Zone of skin (tissue), 1 donor: ENCODE results near the gene RTN4RL1.

- RRBS = no CpG with 5 or more reads among the region's 16 CpGs
Observed at GRCh38 chr17:1762441-1762919, 620 bp downstream of the SERPINF1 start.

DNA sequence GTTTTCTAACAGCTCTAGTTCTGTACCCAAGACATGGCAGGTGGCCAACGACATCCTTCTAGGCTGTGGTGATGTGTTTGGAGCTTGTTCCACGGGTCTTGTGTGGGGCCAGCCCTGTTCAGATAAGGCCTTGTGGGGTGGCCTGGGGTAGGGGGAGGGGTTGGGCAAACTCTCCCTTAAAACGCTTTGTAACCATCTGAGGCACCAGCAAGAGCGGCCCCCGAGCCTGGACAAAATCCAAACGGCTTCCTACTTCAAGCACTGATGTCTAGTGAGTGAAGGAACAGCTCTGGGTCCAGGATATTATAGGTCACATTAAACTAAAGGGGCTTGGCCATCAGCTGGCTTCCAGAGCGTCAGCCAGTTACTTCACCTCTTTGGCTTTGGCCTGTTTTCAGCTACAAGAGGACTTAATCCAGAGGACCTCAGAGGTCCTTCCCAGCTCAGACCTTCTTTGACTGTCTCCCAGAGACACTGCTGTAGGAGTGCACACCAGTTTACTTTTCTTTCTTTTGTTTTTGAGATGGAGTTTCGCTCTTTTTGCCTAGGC lies 11.9 kb downstream of the SERPINF1 start:
- RRBS = no CpG with 5 or more reads among the region's 8 CpGs

GRCh38 chr17:1786885-1787547 lies 25.2 kb downstream of the SERPINF1 start:
- RRBS = no CpG with 5 or more reads among the region's 16 CpGs

- RRBS = no CpG with 5 or more reads among the region's 14 CpGs
Observed at GRCh38 chr17:1843764-1844382, 14.1 kb downstream of the RPA1 start.

GRCh38 chr17:1860884-1861342 lies 31.1 kb downstream of the RPA1 start:
- RRBS = no CpG with 5 or more reads among the region's 11 CpGs

DNA sequence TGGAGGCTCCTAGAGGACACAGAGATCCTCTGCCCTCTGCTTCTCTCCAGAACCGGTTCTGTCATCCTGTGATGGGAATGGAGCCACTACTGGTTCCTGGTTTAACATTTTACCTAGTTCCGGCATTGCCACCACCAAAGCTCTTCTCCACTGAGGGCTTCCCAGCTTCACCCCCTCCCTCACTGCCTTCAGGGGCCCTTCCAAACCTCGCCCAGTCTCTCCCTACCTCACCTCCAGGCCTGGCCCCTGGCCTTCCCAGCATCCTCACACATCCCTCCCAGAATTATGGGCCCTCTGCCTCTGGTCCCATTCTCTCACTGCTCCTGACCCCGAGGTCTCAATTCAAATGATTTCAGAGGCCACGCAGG lies 58.5 kb downstream of the RTN4RL1 start:
- RRBS = 29% methylated on average over 1 of the region's 5 CpGs

DNA sequence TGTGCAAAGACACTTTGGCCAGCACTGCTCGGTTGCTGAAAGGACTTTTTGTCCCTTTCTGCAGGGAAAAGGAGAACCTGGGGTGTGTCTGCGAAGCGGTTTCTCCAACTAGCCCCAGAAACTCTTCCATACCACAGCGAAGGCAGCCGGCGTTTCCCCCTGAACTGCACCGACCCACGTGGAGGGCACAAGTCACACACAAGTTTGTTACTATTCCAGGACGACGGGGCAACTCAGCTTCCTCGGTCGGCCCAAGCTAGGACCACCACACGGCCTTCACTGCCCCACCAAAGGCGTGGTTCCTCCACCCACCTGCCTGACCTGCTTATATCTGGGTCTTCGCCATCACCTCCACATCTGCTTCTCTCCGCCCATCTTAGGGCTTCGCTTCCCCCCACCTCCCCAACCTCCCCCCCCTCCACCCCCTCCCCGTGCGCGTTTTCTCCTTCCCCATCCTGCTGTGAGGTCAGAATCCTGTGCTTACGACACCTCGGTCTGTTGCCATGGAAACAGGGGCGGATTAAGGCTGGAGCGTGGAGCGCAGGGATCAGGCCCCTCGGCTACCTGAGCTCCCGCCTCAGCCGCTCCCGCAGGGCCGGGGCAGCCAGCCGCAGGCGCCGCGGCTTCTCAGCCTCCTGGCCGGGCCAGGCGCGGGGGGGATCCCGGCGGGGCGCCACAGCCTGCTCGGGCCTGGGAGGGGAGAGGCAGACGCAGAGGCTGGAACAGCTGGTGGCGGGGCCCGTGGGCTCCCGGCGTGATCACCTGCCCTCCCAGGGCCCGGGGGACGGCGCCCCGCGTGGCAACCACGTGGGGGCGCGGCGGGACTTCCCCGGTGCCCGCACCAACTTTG lies 1.6 kb downstream of the RTN4RL1 start:
- RRBS = 2% methylated on average over 23 of the region's 57 CpGs

- RRBS = 2% methylated on average over 54 of the region's 145 CpGs
Observed at GRCh38 chr17:2024746-2026021, at the start of gene RTN4RL1. TSS of gene RTN4RL1 (minus strand) at chr17:2025334.

- RRBS = 13% methylated on average over 33 of the region's 127 CpGs
Observed at GRCh38 chr17:2058284-2059802, 3.9 kb downstream of the HIC1 start.

GRCh38 chr17:2101391-2101983 lies 46.6 kb downstream of the HIC1 start:
- RRBS = no CpG with 5 or more reads among the region's 12 CpGs

DNA sequence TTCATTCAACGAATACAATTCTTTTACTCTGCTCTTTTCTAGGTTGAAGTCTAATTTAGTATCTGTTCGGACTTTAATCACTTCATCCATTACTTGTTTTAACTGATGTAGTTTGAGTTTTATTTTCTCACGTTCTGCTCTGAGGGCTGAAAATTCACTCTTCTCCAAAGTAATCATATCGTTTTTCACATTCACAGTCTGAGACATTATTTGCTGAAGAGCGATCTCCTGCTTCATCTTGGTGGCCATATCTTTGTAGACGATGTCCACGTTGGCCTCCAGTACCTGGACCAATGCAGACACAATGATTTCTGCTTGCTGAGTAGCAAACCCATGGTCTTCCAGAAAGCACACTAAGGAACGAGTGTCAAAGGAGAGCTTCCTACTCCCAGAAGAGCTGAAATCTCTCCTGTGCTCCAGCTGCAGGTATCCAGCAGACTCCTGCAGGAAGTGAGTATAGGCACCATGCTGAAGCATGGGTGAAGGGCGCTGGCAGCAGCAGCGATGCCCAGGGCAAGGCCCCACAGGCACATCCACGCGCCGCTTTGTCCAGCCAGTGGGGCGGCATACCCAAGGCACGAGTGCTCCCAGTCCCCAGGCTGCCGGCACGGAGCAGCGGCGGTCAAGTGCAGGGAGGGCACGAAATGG lies 72.9 kb downstream of the HIC1 start:
- RRBS = no CpG with 5 or more reads among the region's 20 CpGs

GRCh38 chr17:2171678-2172516 lies 117.0 kb downstream of the HIC1 start:
- RRBS = no CpG with 5 or more reads among the region's 13 CpGs

DNA sequence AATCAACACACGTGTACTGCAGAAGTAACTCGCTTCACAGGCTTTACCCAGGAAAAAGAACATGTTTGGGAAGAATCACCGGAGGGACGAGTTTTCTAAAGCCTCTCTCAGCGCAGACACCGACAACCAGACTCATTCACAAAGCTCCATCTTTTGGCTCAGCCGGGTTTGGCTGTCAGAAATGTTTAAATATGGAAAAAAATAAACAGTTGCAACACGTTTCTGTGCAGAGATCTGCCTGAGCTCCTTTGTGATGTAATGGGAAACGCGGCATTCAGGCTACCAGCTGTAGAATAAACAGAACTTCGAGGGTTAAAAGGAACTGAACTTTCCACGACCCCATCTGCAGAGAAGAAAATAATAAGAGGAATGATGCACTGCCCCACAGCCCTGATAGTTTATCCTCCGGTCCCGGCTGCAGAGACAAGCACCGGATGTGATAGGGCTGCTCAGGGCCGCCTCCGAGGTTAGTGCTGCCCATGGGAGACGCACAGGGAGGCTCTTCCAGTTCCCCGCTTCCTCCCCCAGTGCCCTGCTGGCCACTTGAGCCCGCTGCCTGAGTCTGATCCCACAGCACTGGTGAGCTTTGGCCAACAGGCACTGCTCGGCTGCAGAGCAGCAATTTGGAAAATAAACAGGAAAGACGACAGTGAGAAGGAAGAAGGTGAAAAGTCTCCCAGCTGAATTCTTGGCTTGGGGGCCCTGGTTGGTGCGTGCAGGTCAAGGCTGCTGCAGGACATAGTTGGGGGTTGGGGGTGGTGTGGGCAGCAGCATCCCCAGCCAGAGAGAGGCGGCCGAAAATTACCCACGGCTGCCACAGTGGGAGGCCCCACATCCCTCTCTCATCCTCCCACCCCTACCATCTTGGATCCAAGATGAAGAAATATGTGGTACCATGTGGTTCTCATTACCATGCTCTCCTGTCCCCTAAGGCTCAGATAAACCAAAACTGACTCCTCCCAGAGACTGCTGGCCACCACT lies 120.0 kb downstream of the HIC1 start:
- RRBS = 44% methylated on average over 4 of the region's 26 CpGs

GRCh38 chr17:2179411-2180232 lies 124.0 kb downstream of the SMG6 start:
- RRBS = no CpG with 5 or more reads among the region's 13 CpGs

DNA sequence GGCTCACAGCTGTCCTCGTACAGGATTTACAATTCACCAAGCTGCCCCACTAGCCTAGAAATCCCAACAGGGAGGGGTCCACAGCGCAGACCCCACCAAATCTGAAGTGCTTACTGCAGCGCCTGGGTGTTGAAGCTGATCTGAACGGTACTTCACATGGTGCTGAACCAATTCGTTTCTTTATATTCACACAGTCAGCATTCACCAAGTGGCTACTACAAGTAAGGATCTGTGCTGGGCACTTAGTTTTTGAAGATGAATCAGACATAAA lies 95.3 kb downstream of the SMG6 start:
- RRBS = no CpG with 5 or more reads among the region's 5 CpGs

DNA sequence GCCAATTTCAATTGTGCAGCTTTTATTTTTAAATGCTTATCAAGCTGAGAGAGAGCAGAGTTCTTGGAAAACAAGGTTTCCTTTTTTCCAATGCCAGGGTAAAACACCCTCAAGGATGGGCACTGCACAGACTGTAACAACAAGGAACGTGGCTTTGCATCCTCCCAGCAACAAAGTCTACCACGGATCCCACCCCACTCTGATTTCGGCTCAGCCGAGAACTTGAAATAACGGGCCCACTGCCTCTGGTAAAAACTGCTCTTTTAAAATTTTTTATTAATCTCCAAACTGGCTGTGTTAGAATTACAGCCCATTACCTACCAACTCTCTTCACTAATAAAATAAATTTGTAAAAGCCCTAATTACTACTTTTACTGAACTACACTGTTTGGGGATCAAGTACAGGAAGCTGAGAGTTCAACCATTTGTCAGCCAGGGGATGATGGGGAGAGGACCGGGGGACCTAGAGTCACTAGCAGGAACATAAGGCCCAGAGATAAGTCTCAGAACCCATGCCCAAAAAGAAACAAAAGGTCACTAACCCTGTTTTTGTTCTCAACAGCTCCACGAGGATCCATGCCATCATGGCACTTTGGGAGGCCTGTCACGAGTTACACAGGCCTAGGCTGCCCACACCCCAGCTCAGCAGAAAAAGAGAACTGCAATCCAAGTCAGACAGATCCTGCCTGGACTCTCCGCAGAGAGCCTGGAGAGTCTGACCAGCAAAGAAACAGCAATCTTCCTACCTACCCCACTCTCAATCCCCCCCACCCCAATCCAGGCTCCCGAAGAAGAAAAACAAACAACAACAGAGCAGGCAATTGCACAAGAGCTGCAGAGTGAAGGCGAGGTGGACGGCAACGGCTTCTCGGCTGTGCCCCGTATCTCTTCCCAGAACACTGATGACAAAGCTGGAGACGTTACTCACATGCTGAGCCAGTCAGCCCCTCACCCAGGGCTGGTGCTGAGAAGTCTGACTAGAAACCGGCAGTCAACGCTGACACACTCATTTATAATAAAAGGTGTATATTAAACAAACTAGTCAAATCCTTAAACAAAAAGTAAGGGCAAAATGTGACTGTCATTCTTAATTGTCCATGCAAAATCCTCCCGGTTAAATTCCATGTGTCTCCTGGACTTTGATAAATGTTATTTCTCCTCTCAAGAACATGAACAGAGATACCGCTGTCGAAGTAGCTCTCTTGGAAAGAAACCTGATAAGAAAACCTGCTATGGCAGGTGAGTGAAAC lies 89.6 kb downstream of the SMG6 start:
- RRBS = 64% methylated on average over 3 of the region's 21 CpGs

DNA sequence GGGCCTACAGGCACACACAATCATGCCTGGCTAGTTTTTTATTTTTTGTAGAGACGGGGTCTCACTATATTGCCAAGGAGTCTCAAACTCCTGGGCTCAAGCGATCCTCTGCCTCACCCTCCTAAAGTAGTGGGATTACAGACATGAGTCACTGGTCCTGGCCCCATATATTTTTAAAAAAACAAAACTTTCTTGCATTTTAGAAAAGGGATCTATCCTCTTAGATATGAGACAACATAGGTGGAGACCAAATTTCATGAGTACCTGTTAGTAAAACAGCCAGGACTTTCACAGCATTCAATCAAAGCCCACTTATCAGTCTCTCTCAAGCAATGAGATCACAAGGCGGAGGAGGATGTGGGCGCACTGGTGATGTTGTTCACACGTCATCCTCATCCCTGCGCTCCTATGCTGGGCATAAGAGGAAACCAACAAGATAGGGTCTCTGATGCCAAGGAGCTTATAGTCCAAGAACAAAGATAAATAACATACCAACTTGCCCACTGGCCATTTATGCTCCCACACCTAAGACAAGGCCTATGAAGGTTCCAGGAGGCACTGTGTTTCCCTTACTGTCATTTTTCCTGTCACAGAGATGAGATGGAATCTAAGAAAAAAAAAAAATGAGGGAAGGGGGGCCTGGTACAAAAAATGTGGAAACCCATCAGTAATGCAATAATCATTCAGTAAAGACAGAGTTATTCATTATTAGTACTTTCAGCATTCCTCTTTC lies 52.9 kb downstream of the SMG6 start:
- RRBS = no CpG with 5 or more reads among the region's 6 CpGs

DNA sequence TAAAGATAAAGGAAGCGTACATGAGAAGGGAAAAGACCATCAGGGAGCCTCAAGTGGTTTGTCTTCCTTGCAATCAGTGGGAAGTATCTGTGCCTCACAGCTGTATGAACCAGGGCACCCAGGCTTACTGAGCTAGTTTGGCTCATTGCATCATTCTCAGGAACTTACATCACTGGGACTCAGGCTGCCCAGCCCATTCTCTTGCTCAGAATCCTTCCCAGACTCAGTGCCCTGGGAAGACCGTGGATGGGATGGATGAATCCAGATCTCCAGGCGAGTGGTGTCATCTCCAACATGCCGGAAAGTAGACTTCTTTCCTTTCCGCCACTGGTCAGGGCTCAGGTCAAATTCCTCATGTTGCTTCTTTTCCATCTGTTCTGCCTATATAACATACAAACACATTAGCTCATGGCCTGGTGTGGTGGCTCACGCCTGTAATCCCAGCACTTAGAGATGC lies 21.1 kb downstream of the SMG6 start:
- RRBS = no CpG with 5 or more reads among the region's 6 CpGs

- RRBS = no CpG with 5 or more reads among the region's 7 CpGs
Observed at GRCh38 chr17:2323696-2324722, 12.2 kb downstream of the TSR1 start.

- RRBS = no CpG with 5 or more reads among the region's 18 CpGs
Observed at GRCh38 chr17:2335797-2336240, 438 bp downstream of the TSR1 start.